H9 (cell line): ENCODE results near the genes C1orf174, NPHP4 and HES3.

- PRO-cap: no peak
Observed at GRCh38 chr1:3740969-3741876, 11.0 kb upstream of the CCDC27 start.

DNA sequence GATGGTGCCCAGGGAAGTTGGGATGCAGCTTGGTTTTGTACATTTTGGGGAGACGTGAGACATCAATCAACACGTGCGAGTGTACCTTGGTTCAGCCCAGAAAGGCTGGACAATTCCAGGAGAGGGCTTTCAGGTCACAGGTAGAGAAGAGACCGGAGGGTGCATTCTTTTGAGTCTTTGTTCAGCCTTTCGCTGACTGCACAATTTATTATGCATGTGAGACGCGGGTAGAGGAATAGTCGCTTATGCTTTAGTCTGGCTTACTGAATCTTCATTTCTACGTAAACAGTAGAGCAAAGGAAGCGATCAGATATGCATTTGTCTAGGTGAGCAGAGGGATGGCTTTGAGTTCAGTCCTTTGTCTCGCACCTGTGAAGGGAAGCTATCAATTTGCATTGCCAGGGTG is 499 bp upstream of the LRRC47 start:
- PRO-cap: unidirectional peak, plus-strand start at position 112 of the sequence

DNA sequence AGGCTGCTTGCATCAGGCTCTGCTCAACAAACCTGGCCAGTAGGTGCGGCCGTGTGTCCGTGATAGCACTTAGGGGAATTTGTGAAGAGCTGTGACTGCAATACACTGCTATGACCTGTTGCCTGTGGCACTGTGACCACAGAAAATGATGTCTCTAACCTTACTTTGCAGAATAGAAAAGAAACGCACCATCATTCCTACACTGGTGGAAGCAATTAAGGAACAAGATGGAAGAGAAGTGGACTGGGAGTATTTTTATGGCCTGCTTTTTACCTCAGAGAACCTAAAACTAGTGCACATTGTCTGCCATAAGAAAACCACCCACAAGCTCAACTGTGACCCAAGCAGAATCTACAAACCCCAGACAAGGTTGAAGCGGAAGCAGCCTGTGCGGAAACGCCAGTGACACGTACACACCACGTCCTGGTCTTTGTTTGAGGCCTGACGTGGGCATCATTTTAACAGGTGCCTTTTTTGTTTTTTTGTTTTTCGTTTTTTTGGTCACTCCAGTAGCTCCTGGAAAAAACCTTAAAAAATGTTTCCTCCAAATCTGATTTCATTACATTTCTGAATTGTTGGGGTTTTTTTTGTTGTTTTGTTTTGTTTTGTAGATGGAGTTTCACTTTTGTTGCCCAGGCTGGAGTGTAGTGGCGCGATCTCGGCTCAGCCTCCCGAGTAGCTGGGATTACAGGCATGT is 16.6 kb downstream of the C1orf174 start:
- PRO-cap: no peak

DNA sequence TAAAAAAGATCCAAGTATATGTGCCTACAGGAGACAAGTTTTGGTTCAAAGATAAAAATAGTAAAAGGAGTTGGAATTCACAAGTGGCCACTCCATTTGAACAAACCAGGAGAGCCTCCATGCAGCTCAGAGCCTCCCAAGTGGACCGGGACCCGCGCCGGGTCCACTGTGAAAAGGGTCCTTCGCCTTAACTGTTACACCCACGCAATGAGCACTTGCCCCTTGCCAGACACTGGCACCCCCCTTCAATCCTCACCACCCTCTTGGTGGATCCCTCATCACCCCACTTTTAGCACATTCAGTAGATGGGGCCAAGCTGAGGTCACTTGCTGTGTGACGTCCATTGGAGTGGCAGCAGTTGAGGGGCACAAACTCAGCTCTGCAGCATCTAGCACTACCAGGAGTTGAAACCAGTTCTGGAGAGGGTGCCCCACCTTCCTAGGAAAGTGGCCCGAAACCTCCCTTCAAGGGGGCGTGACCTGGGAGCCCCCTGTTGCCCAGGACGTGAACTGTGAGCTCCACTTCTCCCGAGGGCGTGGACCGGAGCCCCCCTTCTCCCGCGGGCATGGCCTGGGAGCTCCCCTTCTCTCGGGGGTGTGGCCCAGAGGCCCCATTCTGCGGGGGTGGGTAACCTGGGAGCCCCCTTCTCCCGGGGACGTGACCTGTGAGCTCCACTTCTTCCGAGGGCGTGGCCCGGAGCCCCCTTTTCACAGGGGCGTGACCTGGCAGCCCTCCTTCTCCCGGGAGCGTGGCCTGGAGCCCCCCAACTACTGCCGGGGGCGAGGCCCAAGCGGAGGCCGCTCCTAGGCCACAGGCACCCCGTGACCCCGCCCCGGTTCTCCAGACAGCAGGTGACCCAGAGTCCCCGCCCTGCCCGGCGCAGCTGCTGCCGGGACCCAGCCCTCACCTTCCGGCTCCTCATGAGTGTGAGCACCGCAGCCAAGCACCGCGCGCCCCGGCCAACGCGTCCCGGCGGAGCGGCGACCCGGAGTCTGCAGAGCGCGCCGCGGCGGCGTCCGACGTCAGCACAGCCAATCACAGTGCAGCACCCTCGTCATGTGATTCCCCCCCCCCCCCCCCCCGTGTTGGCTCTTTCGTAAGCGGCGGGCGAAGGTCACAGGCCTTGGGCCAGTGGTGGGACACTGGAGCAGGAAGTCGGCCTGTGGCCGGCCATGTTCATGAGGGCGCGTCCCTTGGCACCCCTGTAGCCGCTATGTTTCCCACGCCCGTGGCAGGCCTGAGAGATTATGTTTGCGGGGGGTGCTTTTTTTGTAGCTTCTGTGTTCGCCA is at the start of gene C1orf174:
Gene C1orf174 (minus strand): TSS at position 1,008 of the 1,290 bp plus-strand sequence.
- PRO-cap: bidirectional peak, plus-strand start at position 521 of the sequence, minus-strand start at position 418 of the sequence; bidirectional peak, plus-strand start at position 766 of the sequence, minus-strand start at position 823 of the sequence; bidirectional peak, plus-strand start at position 921 of the sequence, minus-strand start at position 928 of the sequence; bidirectional peak, plus-strand start at position 1,142 of the sequence, minus-strand start at position 994 of the sequence

- PRO-cap: no peak
Observed at GRCh38 chr1:4369999-4370371, 284.4 kb upstream of the AJAP1 start.

DNA sequence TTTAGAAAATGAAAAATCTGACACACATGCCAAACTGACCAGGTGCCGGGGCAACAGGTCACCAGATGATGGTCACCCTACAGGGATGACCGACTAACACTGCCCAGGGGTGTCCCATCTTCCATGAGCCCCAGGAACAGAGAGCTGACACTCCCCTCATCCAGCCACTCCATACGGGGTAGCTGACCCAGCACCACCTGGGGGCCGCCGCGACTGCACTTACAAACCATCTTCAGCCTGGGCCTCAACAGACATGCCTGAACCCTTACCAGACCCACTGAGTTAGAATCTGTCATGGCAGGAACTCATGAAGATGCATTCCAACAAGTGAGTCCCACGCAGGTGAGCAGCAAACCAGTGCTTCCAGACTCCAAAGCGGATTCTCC is 31.6 kb upstream of the AJAP1 start:
- PRO-cap: no peak

- PRO-cap: no peak
Observed at GRCh38 chr1:5991350-5991569, 965 bp downstream of the NPHP4 start.

DNA sequence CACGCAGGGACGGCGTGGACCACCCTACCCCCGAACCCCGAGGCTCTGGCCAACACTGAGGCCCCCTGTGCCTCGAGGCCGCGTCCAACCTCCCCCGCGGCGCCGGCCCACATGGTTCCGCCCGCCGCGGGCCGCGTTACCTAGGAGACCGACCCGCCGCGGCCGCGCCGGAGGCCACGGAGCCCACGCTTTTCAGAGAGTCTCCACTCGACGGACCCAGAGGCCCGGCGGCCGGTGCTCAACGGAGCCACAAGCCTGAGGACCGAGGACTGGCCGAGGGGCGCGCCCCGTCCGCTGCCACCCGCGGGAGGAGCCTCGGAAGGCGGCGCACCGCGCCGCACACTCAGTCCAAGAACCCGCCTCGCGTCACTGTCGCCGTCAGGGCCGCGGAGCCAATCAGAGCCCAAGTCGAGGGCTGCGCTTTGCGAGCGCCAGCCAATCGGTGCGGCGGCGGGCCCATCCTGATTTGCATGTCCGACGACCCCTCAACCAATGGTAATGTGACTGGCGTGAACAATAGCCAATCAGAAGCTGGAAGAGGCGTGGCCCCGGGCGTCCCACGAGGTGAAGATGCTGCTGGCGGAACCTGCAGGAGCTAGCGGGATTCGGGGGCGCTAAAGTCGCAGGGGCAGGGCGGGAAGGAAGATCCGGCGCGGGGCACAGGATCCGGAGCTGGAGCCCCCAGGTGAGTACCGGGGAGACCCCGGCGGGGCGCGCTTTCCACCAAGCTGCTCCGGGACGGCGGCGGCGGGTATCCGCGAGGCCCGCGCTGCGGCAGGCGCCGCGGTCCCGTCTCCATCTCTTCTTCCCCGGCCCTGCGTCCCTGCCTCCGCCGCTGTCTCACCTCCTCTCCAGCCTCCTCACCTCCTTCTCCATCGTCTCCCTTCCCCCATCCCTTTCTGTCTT is at the start of gene NPHP4:
Gene NPHP4 (minus strand): TSS at position 322 of the 906 bp plus-strand sequence.
- PRO-cap: bidirectional peak, plus-strand start at position 604 of the sequence, minus-strand start at position 371 of the sequence; unidirectional peak, plus-strand start at position 726 of the sequence

DNA sequence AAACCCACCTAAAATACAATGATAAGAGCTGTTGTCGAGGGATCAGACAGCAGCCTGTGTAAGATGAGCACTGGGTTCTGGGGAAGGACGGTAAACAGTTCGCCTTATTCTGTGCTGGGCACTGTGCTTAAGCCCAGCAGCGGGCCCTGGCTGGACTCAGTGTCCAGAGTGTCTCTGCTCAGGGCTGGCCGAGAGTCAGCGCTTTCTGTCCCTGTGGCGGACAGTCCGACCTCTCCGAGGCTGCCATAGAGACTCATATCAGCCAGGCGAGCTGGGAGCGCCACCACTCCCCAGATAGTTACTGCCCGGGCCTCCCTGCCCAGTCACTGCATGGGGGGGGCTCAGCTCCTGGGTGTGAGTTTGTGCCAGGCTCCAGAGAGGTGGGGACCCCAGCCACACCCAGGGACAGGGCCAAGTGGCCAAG is 14.7 kb upstream of the NPHP4 start:
- PRO-cap: no peak

- PRO-cap: no peak
Observed at GRCh38 chr1:6035074-6035844, 10.4 kb upstream of the KCNAB2 start.

DNA sequence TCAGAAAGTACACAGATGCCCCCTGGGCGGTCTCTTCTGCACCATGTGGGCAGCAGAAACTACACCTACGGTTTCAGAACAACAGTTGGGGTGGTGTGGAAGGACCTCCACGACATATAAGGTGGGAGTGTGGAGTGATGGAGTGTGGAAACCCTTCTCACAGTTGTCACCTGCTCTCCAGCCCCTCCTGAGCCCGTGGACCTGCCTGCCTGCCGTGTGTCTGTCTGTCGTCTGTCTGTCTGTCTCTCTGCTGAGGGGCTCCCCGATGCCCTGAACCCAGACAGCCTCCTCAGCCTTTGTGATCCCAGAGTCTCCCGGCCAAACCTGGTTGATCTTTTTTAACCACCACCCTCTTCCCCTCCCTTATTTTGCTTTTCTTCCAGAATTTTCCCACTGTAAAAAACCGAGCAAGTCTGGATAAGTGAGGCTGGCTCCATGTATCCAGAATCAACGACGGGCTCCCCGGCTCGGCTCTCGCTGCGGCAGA is 5.5 kb upstream of the KCNAB2 start:
- PRO-cap: no peak

- PRO-cap: unidirectional peak, plus-strand start at chr1:6244179
Observed at GRCh38 chr1:6244074-6244328, at the start of gene HES3. Gene HES3, plus strand, starts transcription at chr1:6244179.

DNA sequence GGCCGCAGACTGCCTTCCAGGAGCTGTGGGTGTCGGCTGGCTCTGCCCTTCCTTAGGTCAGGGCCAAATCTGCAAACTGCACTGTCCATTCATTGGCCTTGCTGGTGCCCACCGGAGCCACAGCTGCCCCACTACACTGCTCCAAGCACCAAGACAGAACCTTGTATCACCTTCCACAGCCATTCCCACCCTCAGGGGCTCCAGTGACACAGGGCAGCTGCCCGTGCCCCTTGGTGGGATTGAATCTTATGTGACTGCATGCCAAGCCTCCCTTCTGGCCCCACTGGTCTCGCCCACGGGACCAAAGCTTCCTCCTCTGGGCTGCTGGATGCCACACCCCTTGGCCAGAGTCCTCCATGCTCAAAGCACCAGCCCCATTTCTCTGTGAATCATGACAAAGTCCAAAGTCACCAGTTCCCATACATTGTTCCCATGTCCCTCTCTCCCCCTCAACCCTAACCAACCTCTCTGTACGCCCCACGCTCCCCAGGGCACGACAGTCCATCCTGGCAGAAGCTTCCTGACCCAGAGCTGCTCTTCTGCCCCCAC is 20.8 kb upstream of the GPR153 start:
- PRO-cap: no peak

- PRO-cap: no peak
Observed at GRCh38 chr1:6358775-6359223, 34.8 kb downstream of the ACOT7 start.

DNA sequence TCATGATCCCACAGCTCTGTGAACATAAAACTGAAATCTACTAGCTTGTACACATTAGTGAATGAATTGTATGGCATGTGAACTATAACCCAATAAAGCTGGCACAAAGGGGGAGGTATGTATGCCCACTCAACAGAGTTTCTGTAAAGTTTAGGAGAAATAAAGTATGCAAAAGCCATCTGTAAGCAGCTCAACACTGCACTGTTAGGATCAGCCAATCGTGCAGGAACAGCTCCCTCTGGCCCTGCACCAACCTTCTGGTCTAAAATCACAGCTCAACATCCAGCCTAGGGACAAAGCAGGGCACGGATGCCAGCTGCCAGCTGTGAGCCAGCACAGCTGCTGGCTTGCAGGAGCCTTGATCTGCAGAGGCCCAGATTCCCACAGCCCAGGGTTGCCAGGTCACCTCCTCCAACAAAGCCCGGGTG is 8.7 kb downstream of the ACOT7 start:
- PRO-cap: no peak

DNA sequence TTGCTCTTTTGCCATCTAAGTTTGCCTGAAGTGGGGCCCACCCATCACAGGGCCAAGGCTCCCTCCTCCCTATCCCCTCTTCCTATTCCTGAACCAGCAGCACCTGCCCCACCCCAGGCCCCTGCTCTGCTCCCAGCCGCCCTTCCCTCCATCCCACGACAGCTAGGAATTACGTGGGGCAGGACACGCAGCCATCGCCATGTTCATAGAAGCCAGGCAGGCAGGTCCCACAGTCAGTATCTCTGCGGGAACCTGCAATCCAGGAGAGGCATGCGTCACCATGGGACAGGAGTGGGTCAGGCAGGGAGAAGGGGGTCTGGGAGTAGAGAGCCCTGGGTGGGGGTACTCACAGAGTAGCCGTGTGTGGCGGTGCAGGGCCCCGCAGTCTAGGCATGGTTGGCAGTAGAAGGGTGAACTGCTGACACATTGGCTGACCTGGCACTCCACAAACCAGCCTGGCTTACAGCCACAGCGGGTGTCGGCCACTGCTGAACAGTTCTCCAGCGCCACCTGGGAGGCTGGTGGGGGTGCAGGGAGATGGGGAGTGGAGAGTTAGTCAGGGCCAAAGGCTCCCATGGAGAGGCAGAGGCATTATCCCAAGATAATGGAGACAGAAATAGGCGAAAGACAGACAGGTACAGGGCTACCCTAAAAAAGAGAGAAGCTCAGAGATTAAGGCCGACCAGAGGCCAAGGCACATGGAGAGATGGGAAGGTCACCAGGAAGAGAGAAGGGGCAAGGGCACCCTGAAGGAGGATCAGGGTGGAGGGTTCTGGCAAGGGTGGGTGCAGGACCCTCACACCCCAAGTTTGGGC is 1.6 kb downstream of the TNFRSF25 start:
- PRO-cap: no peak

GRCh38 chr1:6487691-6488194 is 3.7 kb downstream of the PLEKHG5 start:
- PRO-cap: no peak

GRCh38 chr1:6506099-6506586 is 14.7 kb upstream of the PLEKHG5 start:
- PRO-cap: no peak

GRCh38 chr1:6601841-6602373 is 762 bp downstream of the KLHL21 start:
- PRO-cap: bidirectional peak, plus-strand start at chr1:6602169, minus-strand start at chr1:6601732; bidirectional peak, plus-strand start at chr1:6602243, minus-strand start at chr1:6602256; bidirectional peak, plus-strand start at chr1:6602406, minus-strand start at chr1:6602337

DNA sequence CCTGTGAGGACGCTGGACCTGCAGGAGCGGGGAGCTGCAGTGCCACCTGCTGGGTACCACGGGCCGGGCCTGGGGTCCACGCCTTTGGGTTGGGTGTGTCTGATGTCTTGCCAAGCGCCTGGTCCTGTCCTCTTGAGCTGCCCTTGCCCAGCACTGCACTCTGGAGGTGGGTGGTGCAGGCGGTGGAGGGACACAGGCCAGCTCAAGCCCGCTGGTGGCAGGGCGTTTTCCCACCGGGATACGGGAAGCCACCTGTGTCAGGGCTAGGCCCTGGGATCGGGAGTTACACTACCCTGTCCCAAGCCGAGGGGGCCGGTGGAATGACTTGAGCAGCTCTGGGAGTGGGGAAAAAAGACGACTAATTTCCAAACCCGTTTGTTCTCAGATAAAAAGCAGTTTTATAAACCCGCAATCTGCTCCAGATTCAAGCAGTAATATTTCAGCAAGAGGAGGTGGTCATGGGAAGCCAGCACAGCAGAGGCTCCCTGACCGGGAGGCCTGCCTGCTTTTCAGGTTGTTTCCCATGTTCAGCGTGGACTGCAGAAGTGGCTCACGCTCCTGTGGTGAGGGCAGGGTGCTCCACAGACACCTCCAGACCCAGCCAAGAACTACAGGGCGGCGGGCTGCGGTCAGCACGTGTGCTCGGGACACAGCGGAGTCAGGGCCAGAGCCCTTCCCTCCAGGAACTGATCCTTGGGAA is 10.2 kb downstream of the THAP3 start:
- PRO-cap: no peak